Bile duct (tissue), 1 donor: ENCODE measurements around a stretch of chr6.

DNA sequence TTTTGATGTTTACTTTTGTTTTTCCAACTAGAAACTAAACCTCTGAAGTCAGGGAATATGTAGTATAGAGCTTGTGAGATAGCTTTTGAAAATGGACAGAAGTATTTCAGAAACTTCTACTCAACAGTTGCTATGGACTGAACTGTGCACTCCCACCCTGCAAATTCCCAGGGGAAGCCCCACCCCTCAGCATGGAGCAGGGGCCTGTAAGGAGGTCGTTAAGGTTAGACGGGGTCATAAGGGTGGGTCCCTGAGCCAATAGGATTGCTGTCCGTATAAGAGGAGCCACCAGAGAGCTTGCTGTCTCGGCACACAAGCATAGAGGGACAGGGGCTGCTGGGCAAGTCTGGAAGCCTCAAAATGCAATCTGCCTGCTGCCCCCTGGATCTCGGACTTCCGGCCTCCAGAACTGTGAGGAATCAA is 37.4 kb upstream of the AFDN start:
- PRO-cap: no peak

DNA sequence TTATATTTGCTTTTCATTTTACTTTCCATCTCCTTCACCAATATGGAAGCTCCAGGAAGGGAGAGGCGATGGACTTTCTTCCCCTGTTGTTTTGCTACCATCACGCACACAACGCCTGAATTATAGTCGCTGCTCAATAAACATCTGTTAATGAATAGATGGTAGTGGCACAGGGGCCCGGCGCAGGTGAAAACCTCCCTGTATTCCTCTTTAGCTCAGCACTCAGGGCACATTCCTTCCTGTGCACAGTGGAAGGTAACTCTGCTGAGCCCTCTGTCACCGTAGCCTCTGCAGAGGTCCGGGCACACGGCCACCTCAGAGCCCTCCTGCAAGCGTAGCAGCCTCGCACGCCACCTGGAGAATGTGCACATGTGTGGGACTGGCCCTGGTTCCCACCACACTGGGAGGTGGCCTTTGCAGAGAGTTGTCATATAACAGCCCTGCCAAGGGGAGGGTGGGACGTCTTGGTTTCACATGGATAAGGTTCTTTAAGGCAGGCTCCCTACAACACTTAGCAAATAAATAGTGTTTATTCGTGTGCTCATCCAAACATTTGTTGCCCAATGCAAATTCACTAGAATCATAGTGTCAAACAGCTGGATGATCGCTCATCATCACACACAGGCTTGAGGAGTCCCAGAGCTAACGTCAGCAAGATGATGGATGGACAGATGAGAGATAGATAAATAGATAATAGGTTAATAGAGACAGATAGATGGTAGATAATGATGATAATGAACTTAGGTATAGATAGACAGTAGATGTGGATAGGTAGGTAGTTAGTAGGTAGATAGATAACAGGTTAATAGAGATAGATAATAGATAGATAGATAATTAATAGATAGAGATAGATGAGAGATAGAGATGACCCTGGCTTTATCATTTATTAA is 32.3 kb upstream of the AFDN start:
- PRO-cap: no peak

GRCh38 chr6:167805640-167806694 is 20.7 kb upstream of the AFDN start:
- PRO-cap: no peak

DNA sequence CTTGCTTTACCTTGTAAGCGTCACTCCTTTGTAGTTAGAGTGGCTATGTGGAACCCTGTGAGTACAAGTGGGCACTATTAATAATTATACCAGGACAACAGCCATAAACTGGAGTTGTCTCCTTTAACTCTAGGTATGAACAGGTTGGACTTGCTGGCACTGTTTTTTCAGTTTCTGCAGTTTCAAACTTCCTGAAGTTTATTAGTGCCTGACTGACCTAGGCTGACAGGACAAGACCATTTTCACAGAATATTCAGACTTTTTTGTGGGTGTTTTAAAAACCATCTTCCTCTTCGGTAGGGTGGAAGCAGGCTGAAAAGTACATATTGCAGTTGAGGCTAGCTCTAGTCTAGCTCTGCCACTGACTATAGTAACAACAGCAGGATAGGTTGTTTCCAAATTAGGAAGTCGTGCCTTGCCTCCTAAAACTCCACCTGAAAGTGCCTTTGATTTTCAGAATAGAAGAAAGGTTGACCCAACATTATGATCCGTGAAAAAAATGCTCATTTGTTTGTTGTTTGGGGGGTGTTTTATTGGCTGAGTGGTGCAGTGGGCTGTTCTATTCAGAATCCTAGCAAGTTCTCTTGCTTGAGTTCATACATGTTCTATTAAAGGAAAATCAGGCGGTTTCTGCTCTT is 6.3 kb downstream of the AFDN start:
- PRO-cap: no peak

- PRO-cap: no peak
Observed at GRCh38 chr6:167849726-167850487, 23.2 kb downstream of the AFDN start.

DNA sequence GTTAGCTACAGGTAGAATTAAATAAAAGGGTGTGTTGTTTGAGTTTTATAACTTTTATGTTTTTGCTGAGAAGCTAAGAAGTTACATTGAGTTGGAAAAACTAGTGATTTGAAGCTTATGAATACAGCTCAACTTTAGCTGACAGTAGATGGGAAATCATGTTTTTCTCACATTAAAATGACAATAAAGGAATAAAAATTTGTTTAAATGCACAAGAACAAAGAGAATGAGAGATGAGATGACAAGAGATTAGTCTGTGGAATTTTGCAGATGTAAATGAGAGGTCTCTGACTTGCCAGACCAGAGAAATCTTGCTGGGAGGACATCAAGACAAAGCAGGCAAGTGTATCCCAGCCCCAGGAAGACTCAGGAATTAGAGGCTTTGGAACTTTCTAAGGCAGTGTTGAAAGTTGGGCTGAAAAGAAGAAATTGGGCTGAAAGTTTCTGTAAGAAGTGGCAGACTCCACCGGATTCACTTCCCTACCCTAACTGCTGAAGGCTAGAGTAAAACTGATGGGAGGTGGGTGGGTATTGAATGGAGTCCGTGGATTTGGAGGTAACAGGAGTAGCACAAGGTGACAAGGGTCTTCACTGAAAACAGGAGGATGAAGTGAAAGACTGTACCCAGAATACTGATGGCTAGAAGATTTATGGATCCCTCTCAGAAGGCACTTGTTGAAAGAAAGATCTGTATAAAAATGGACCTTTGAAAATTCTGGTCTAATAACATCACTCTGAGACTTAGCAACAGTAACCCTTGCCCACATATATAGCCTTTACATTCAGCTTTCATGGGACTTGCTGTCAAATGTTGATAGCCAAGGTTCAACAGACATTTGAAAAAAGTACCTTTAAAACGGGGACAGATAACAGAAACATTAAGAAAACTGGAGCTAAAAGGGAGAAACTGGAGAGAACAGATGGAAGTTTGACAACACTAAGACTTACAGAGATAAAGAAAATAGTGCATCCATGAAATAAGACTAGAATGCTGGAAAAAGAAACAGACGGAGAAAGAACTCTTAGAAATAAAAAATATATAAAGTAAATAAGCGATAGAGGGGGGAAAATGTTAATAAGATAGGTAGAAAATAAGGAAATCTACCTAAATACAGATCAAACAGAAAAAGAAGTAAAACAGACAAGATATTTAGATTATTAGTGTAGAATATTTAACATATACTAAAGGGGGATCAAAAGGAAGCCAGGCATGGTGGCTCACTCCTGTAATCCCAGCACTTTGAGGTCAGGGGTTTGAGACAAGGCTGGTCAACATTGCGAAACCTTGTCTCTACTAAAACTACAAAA is 54.9 kb downstream of the AFDN start:
- PRO-cap: no peak

DNA sequence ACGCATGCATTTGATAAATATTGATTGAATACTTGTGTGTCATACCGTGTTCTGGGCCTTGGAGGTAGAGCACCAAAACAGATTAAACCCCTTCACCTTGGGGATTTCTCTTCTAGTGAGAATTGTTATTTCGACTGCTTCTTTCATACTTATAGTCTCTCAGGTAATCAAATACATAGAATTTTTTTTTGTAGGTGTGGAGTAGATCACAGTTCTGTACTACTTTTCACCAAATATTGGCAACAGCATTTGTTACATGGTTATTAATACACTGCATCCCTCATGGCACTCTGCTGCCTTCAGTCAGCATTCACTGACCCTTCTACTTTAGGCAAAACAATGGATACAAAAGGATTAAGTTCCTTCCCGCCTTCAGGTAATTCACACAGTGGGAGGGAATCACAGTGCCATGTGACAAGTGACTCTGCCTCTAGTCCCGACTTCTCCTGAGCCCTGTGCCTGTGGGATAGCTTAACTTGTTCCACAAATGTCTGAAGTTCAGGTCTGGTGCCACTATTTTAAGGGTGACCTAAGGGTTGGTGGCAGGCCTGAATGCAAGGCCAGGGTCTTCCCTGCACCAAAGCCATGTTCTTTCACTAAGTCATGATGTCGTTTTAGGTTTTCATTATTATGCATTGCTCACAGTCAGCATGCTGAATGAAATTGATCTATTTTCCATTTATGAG is 66.1 kb downstream of the AFDN start:
- PRO-cap: no peak

GRCh38 chr6:167970169-167971251 is 27.0 kb upstream of the KIF25 start:
- PRO-cap: no peak

GRCh38 chr6:167998074-167998341 is 537 bp downstream of the KIF25 start:
- PRO-cap: unidirectional peak, minus-strand start at chr6:167998172

- PRO-cap: no peak
Observed at GRCh38 chr6:168318946-168319602, 503 bp downstream of the DACT2 start.

DNA sequence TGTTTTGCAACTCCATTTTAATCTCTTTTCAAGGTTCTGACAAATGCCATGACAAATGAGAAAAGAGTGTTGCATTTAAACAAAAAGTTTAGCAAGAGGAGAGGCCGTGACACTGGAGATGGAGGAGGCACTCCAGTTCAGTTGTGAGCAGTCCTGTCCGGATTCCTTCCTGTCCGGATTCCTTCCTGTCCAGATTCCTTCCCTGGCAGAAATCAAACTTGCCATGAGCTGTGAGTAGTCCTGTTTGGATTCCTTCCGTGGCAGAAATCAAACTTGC is 48.5 kb upstream of the DACT2 start:
- PRO-cap: no peak

DNA sequence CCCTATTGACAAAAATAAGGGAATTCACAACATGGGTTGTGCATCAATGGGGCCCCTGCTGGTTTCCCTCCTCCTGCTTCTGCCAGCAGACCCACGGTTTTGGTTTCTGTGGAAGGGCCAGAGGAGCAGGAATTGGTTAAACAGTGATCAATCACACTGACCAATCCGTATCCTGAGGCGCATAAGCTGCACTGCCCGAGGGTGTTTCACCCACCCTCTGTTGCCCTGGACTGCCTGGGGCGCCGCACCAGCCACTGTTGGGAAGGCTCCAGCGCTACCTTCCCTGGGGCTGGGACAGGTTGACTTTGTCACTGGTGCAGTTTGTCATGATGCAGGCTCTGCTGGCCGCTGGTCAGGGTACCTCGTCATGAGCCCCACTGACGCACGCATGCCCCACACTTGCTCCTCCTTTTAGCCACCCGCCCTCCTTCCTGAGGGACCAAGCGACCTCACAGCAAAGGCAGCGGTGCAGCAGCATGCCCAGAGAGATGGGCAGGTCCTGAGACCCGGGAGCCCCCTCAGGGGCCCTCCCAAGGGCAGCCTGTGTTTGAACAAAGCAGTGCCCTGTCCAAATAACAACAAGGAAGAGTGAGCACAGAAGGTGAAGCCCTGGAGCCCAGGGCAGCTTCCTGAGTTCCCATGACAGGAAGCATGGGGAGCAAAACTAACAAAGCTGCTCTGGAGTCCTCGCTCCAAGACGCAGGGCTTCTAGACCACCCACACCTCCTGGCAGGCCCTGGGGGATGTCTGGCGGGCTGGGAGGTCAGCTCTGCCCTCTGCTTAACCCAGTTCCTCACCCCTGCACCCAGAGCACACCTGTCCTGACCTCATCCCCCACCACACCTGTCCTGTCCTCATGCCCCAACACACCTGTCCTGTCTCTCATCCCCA is 50.2 kb upstream of the SMOC2 start:
- PRO-cap: no peak

GRCh38 chr6:168526207-168526667 is 85.3 kb downstream of the SMOC2 start:
- PRO-cap: no peak

DNA sequence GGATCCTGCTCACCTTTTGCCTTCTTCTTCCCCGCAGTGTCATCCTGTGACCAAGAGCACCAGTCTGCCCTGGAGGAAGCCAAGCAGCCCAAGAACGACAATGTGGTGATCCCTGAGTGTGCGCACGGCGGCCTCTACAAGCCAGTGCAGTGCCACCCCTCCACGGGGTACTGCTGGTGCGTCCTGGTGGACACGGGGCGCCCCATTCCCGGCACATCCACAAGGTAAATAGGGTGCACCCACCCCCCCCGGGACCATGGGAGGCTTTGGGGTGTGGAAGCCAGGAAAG is 157.7 kb downstream of the SMOC2 start:
- PRO-cap: no peak

DNA sequence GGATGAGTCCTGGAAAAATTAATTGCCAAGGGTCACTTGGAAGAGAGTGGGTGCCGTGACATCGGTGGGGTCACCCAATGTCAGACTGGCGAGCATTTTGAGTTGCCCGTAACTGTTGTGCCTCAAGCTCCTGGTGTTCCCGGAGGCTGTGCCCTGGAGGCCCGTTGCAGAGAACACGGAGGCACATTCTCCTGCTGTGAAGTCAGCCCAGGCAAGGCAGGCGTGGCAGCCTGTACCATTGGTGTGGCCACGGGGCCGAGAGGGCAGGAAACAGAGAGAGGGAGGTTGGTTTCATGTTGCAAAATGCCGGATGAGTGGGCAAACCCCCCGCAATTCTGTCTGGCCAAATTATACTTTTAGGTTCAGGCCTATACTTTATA is 81.2 kb downstream of the THBS2 start:
- PRO-cap: no peak

GRCh38 chr6:169320160-169320525 is 66.5 kb upstream of the THBS2 start:
- PRO-cap: no peak

DNA sequence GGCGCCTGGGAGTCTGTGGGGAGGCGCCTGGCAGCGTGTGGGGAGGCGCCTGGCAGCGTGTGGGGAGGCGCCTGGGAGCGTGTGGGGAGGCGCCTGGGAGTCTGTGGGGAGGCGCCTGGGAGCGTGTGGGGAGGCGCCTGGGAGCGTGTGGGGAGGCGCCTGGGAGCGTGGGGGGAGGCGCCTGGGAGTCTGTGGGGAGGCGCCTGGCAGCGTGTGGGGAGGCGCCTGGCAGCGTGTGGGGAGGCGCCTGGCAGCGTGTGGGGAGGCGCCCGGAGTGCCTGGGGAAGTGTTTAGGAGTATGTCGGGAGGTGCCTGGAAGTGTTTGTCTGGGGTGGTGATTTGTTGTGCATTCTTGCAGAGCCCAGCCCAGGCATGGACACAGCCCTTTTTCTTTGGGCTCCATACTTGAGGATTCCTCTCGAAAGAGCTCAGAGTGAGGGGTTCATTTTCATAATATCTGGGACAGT is 172.0 kb upstream of the THBS2 start:
- PRO-cap: no peak

GRCh38 chr6:169708797-169709833 is 7.2 kb downstream of the C6orf120 start:
- PRO-cap: no peak

GRCh38 chr6:169725635-169726181 is 1.4 kb upstream of the PHF10 start:
- PRO-cap: no peak

DNA sequence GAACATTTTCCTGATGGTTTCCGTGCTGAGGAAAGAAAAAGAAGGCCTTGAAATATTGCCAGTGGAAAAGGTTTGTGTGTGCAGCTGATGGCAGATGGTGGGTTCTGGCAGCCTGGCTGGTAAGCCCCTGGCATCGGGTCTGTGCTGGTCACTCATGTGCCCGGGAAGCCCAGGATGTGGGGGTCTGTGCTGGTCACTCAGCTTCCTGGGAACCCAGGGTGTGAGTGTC is 153.9 kb downstream of the ERMARD start:
- PRO-cap: no peak